Heart (tissue), 3 donors: ENCODE data around the gene SV2A.

GRCh38 chr1:145994886-145995009 lies 1.6 kb downstream of the TXNIP start:
- RAMPAGE, long total RNA, 2 experiments = no peak in any of the 2 experiments

- RAMPAGE, long total RNA, 2 experiments = no peak in any of the 2 experiments
Measured at GRCh38 chr1:145997781-145998091, 1.4 kb upstream of the TXNIP start.

DNA sequence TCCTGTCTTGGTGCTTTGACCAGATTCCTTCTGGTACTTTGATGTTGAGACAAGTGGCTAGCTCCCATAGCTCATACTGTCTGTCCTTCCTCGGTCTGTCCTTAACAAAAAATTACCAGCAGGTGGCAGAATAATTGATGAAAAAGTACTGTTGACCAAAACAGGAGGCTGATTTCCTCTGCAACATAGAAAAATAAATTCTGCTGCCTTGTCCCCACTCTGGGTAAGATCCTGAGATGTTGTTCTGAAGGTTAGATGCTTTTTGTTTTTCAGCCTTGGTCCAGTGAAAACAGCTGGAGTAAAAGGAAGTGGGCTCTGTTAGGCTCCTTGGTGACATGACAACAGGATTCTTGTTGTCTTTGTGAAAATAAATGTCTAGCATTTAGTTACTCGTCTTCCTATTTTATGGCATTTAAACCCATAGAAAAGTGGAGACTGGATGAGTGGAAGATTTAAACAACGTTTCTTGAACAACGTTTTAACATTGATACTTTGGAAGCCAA lies 11.2 kb upstream of the HJV start:
- RAMPAGE, long total RNA, 2 experiments = no peak in any of the 2 experiments

- RAMPAGE, long total RNA, 2 experiments = no peak in any of the 2 experiments
Measured at GRCh38 chr1:146970694-146971351, 32.7 kb downstream of the NBPF12 start.

GRCh38 chr1:147473308-147473507 lies 68.1 kb upstream of the BCL9 start:
- RAMPAGE, long total RNA, 2 experiments = no peak in any of the 2 experiments

DNA sequence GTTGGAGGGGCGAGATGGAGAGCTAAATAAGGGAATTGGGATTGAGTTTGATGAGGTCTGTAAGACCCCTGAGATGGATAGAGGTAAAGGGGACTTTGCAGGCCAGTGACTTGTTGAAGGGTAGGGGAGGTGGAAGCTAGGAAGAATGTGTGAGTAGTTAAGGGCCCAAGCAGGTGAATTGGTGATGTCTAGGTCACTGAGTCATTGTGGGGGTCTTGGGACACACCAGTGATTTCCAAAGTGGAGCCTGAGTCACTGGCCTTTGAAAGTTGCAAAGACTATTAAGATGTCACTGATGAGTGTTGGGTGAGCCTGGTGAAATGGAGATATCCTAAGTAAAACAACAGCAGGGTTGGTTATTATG lies 59.4 kb downstream of the BCL9 start:
- RAMPAGE, long total RNA, 2 experiments = no peak in any of the 2 experiments

GRCh38 chr1:147612376-147613395 lies 57.6 kb downstream of the ACP6 start:
- RAMPAGE, long total RNA, 2 experiments = no peak in any of the 2 experiments

- RAMPAGE, long total RNA, 2 experiments = no peak in any of the 2 experiments
Measured at GRCh38 chr1:147738756-147739107, 21.7 kb downstream of the GJA5 start.

DNA sequence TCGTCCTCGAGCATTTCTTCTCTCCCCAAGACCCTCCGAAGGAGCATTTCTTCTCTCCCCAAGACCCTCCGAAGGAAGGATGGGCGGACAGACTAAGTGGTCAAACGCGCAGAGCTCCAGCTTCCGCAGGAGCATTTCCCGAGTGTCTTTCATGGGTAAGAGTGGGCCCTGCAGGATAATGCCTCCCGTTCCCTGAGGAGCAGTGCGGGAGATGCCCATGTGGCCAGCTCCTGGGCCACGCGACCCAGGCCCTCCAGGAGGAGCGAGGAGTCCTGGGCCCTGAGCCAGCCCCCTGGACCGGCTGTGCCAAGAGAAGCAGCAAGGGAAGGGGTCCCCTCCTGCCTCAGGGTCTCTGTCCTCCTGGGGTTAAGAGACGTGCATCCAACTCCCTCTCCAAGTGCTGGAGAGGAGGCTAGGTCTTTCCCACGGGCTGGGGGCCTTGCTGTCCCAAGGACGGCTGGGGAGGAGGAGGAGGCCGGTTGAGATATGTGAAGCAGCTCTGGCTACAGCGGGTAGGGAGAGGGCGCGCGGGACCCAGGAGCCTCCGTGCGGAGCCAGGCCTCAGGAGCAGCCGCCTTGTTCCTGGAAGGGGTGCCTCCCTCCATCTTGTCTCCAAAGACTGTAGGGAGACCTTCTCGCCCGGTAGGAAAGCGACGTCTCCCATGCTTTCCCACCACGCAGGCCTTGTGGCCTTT lies 85.3 kb downstream of the GPR89B start:
- RAMPAGE, long total RNA, 2 experiments = no peak in any of the 2 experiments

GRCh38 chr1:148245921-148247020 lies 94.2 kb upstream of the NBPF11 start:
- RAMPAGE, long total RNA, 2 experiments = no peak in any of the 2 experiments

DNA sequence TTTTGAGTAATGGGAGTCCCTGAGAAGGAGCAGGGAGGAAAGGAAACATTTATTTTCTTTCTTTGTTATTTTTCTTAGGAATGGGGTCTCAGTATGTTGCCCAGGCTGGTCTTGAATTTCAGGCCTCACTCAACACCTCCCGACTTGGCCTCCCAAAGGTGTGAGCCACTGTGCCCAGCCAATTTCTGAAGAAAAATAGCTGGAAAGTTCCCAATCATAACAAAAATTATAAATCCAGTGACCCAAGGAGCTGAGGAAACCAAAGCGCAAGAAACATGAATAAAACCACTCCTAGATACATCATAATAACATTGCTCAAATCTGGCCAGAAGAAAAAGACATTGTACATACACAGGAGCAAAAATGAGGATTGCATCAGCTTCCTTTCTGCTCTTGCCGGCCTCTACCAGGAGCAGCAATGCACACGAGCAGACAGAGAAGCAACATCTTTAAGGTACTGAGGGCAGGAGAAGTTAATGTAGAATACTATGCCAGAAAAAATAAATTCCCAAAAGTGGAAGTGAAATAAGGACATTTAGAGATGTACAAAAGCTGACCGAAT lies 126.9 kb upstream of the NBPF11 start:
- RAMPAGE, long total RNA, 2 experiments = no peak in any of the 2 experiments

GRCh38 chr1:148362032-148363030 lies 120.8 kb downstream of the PPIAL4G start:
- RAMPAGE, long total RNA, 2 experiments = no peak in any of the 2 experiments

DNA sequence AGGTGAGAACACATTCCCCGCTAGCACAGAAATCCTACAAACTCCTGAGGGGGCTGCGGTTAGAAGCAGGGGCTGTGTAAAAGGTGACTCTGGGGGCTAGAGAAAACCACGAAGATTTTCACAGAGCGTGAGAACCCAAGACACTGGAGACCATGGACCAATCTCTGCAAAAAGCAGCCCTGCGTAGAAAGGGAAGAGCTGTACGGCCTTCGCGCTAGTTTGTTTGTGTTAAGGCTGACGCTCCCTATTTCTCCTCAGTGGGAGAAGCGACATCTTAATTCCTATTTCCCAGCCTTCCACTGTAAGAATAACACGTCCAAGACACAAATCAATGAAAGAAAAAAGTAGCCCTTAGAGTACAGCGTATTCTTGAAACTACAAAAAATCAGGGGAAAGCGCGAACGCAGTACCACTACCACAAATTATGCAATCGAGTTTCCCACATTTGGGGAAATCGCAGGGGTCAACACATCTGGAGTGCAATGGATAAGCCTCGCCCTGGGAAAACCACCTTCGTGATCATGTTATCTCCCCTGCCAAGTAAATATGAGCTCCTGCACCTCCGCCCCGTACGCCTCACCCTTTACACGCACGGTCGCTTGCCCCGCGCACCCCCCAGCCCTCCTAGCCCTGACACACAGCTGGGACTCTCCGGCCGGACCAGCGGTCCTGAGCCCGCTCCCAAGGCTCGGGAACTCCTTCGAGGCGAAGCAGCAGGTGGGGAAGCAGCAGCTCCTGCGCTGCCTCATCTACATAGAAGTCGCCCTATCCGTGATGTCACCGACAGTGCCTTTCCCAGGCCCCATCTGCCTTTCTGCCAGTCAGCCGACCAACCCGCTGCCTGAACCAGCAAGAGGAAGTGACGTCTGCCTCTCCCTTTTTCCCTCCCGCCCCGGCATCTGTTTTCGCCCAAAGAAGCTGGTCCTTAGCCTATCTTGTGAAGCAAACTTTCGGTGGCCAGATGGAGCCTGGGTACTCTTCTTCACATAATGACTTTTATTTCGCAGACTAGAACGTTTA lies 94.7 kb downstream of the PPIAL4G start:
- RAMPAGE, long total RNA, 2 experiments = no peak in any of the 2 experiments

DNA sequence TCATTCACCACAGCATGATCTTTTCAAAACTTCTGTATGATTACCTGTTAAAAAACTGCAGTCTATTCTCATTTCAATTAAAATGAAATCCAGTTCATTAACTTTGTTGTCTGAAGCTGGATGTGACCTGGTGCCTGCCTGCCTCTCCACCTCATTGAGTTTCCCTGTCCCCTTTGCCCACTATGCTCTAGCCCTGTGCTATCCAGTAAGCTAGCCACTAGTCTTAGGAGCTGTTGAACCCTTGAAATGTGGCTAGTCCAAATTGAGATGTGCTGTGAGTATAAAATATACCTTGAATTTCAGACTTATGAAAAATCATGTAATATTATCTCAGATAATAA lies 114.1 kb downstream of the PDE4DIP start:
- RAMPAGE, long total RNA, 2 experiments = no peak in any of the 2 experiments

GRCh38 chr1:149472228-149472986 lies 2.4 kb upstream of the NBPF19 start:
- RAMPAGE, long total RNA, 2 experiments = no peak in any of the 2 experiments

- RAMPAGE, long total RNA, 2 experiments = no peak in any of the 2 experiments
Measured at GRCh38 chr1:149631497-149631813, 47.8 kb downstream of the PPIAL4C start.

GRCh38 chr1:149692964-149693385 lies 89.5 kb upstream of the FCGR1A start:
- RAMPAGE, long total RNA, 2 experiments = no peak in any of the 2 experiments

GRCh38 chr1:149792953-149793462 lies 10.5 kb downstream of the FCGR1A start:
- RAMPAGE, long total RNA, 2 experiments = no peak in any of the 2 experiments

DNA sequence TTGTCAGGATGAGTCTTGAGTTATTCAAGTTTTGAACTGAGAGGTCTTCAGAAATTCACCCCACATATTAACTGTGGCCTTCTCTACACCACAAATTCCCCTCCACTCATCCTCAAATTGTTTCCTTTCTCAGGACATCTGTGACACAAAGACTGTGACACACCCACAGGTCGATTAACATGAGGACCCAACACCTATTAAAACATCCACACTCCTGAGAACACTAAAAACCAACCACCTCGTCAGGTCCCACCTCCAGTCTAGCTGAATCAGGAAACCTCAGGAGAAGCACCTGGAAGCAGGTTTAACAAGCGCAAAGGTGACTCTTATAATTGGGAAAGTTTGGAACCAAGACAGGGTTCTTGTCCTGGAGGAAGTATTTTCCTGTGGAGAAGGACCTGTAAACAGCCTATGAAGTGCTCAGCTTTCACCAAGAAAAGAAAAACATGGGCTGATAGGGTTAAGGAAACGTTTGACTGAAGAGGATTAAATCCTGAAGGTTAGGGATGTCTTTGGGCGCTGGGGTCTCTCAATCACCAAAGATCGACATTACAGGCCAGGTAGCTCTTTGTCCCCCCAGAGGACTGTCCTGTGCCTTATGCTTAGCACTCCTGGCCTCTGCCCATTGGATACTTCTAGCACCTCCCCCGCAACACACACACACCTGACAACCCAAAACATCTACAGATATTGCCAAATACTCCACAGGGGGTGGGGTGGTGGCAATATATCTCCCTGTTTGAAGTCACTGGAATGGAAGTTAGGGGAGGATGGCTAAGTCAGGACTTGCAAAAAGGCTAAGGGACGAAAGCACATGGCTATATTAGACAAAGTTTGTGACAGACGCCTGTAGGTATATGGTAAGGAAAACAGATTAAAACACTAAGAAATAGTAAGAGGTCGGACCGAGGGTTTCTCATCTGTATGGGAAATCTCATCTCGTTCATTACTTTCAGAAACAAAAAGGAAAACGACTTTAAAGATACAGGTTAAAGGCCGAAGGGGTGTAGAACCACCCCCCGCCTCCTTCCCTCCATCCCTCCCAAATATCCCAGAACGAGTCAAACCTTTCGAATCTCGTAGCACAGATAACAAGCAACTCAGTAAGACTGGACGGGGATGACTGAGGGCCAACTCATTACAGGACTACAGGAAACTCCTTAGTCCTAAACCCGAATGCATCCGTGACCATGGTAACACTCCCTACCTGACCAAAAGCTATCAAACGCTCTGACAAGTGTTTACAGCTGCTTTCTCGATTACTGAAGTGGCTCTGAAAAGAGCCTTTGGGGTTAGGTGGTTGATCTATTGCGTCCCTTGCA lies 1.1 kb downstream of the H2BC18 start:
- RAMPAGE, long total RNA, 2 experiments = no peak in any of the 2 experiments

- RAMPAGE, long total RNA, 2 experiments = no peak in any of the 2 experiments
Measured at GRCh38 chr1:149917521-149918063, at the start of gene SV2A. TSS of gene SV2A (minus strand) at chr1:149917844.